Left lung (tissue), 1 donor: Measurements from ENCODE around the genes OTOP3, KCTD2, GGA3 and GRB2.

DNA sequence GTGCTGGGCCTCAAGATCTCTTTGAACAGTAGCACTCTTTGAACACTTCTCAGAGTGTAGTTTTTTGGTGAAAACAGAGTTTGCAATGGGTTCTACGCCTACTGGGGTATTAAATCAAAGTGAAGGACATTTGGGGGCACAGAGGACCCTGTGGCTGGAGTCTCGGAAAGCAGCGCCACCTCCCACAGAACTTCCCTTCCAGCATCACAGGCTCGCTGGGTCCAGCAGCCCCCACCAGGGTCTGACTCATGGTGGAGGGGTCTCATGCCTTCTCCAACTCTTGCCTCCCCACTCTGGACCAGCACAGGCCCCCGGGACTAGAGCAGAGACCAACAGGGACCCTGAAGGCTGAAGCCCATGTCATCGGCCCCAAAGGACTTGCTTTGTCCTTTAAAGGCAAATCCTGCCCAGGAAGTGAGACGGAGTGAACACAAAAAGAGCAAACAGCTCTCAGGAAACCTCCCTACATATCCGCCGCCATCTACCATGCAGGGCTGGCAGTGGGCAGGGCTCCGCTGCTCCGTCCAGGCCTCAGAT is 2.3 kb upstream of the GPRC5C start:
- PRO-cap: no peak

- PRO-cap: unidirectional peak, minus-strand start at chr17:74567420
These were observed 21.3 kb upstream of the CD300C start for GRCh38 chr17:74567113-74567700.

DNA sequence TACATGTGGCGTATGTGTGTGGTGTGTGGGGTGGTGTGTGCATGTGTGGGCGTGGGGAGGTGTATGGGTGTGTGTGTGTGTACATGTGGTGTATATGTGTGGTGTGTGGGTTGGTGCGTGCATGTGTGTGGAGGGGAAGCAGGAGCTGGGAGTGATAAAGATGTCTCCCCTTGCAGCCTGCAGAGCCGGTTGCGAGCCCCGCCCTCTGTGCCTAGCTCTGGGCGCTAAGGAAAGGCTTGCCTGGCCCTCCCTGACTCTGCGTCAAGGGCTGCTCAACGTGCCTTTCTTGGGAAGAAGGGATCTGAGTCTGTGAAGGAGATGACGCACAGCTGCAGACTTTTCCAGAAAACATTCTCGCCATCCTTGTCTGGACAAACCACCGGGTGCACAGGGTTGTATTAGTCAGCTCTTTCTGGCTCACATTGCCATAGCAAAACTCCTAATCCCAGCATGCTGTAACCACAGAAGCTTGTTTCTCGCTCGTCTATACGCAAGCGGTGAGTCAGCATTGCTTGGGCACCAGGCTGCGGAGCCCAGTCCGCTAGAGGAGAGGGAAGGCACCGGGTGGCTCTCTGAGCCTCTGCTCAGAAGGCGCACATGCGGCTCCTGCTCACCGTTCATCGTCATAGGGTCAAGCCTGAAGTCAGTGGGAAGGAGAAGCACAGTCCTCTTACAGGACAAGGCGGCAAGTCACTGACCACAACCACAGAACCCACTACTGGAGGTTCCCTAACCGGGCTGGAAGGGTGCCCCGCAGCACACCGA is 22.7 kb downstream of the CD300LD start:
- PRO-cap: unidirectional peak, plus-strand start at position 536 of the sequence

- PRO-cap: unidirectional peak, plus-strand start at chr17:74639916
These were observed 16.1 kb upstream of the CD300E start for GRCh38 chr17:74639444-74640300.

DNA sequence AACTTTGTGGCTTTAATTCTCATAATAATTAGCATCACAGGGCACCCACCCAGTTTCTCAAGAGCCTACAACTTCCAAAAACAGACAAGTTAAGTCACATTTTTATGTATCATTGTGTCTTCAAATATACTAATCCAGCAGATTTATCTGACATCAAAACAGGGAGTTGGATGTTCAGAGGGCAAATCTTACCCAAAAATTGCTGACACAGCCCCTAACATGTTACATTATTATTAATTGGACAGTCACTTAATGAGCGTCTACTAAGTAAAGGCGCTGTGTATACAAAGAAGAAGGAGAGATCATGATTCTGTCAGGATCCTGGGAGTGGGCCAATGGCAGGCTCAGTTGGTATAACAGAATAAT is 18.3 kb upstream of the CD300E start:
- PRO-cap: no peak

DNA sequence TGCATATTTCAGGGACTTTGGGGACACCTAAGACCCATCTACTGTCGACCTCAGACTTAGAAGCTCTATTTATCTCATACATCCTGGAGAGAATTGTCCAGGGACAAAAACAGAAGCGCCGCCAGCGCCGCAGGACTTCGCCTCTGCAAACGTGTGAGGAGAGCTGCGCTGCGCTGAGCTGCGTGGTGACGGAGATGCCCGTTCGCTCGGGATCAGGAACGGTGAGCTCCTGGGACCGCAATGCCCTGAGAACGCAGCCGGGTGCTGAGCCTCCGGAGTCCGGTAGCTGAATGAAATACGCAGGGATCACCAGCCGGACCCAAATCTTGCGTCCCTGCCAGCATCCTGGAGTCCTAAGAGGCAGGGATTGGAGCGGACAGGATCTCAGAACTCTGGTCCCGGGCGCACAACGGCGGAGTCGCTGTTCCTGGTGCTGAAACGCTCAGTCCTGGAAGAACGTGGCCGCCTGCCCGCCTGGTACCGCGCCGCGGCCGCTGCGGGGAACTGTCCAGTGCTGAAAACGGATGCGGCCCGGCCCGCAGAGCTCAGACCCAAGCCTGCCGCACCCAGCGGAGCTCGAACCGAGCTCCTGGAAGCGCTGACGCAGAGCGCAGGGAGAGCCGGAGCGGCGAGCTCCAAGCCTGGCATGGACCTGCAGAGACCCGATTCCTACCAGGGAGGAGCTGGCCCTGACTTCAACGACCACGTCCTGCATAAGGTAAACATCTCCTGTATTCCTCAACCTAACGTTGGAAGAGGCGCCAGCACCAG is 41.6 kb downstream of the CD300LF start:
- PRO-cap: no peak

DNA sequence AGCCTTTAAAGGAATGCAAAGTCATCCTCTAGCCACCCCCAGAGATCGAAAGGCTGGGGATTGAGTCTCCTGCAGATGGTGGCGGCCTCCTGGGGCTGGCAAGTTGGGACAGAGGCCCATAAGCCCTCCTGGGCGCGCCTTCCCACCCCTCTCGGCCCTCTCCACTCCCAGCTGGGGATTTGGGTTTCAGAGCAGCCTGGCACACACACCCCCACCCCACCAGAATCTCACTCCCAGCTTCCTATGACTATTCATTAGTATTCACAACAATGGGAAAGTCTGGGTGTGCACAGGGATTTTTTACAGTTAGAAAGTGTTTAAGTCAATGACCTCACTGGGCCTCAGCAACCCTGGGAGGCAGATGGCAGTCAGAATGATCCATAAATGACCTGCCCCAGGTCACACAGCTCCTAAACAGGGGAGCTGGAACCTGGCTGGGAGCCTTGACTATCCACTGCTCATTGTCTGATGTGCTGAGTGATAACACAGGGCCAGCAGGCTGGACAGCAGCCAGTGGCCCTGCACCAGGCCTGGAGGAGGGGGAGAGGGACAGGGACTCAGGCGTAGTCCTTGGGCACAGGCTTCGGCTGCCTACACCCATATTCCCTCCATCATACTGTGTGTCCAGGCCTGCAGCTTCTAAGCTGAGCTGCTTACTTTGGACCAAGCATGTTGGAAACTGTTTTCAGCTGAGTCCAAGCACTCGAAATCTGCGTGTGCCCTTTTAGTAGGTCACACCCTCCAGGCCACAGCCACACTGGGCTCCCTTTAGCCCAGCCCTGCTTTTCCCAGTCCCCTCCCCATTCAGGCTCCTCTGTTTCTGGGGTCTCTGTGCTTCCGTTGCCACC is 12.2 kb downstream of the NHERF1 start:
- PRO-cap: no peak

DNA sequence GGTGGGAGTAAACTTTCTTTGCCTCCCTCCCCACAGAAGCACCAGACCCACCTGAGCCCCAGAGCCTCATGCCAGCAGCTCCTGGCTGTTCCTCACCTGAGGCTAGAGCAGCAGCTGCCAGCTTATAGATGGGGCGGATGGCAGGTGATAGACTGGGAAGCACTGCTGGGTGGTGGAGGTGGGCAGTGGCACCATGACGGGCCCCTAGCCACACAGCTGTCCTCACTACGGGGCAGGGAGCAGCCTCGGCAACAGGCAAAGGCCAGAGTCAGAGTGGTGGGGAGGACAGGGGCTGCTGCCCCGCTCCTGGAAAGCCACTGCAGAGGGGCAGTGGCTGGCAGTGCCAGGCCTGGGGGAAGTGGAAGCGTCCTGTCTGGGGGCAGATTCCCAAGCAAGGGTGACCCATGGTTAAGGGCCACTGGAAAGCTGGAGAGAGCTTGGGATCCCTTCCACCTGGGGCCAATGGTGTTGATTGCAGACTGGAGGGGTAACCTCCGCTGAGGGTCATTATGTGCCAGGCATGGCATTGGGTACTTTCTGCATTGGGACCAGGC is 20.6 kb downstream of the GRIN2C start:
- PRO-cap: no peak

DNA sequence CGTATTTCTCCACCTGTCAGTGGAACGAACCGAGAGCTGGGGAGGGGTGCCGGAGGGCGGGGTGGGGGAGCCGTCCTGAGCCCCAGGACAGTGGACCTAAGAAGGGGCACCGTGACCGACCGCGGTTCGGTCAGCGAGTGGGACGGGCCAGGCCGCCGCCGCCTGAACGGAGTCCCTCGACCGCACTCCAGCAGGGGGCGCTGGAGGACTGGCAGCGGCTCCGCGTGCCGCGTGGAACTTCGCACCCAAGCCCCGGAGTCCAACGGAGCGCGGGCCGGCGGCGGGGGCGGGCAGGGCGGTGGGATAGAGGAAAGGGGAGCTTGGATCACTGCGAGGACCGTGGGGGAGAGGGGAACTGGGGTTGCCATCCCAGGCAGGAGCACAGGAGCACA is 440 bp upstream of the USH1G start:
- PRO-cap: no peak

- PRO-cap: no peak
These were observed at the start of gene OTOP3 for GRCh38 chr17:74935369-74936136. Gene OTOP3 (plus strand): TSS chr17:74935898.

DNA sequence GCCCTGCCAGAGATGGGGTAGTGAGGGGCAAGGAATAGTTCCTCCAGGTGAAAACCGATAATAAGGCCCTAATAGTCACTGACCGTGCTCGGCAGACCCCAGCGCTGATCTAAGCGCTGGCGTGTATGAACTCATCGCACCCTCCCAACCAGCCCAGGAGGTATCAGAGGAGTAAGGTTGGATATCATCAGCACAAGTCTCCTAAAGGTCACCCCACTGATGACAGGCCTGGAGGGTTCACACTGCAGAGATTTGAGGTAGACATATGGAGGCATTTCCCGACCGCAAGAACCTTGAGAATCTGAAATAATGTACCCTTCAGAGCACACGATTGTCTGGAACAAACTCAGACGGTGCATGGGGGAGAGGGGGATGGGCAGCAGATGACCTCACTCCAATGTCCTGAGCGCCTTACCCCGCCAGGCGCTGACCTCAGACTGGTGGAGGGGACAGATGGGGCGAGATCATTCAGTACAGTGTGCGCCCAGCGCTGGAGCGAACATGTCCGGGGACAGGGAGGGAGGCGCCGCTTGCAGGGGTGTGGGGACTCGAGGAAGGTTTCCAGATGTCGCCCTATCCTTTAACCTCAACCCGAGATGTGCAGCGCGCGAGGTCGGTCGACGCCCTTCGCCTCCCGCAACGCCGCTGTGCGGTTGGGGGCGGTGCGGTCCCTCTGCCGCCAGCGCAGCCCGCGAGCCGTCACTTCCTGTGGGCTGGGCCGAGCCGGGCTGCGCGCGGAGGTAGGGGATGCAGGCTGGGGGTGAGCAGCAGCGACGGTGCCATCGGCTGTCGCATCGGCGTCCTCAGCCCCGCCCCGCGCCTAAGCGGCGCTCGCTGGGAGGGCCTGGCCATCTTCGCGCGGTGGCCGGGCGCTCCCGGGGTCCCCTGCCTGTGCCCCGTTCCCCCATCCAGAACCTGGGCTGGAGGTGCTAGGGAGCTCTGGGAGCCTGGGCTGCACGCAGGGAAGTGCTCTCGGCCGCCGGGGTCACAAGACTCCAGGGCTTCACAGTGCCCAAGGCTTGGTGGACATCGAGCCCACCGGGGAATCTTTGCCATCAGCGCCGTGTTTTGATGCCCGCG is 5.4 kb upstream of the CDR2L start:
- PRO-cap: bidirectional peak, plus-strand start at position 435 of the sequence, minus-strand start at position 647 of the sequence; bidirectional peak, plus-strand start at position 854 of the sequence, minus-strand start at position 813 of the sequence; bidirectional peak, plus-strand start outside the sequence, minus-strand start at position 968 of the sequence

DNA sequence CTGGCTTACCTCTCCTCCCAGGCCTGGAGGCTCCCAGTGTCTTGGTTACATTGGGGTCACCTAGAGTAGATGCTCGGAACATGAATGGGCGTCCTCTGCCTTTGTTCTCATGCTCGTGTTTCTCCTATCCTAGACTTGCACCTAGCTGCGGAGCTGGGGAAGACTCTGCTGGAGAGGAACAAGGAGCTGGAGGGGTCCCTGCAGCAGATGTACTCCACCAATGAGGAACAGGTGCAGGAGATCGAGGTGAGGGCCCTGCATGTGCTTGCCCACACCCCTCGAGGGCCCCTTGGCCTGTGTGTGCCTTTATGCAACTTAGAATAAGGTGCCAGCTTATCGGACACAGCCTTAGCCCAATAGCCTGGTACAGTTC is 11.9 kb downstream of the CDR2L start:
- PRO-cap: no peak

DNA sequence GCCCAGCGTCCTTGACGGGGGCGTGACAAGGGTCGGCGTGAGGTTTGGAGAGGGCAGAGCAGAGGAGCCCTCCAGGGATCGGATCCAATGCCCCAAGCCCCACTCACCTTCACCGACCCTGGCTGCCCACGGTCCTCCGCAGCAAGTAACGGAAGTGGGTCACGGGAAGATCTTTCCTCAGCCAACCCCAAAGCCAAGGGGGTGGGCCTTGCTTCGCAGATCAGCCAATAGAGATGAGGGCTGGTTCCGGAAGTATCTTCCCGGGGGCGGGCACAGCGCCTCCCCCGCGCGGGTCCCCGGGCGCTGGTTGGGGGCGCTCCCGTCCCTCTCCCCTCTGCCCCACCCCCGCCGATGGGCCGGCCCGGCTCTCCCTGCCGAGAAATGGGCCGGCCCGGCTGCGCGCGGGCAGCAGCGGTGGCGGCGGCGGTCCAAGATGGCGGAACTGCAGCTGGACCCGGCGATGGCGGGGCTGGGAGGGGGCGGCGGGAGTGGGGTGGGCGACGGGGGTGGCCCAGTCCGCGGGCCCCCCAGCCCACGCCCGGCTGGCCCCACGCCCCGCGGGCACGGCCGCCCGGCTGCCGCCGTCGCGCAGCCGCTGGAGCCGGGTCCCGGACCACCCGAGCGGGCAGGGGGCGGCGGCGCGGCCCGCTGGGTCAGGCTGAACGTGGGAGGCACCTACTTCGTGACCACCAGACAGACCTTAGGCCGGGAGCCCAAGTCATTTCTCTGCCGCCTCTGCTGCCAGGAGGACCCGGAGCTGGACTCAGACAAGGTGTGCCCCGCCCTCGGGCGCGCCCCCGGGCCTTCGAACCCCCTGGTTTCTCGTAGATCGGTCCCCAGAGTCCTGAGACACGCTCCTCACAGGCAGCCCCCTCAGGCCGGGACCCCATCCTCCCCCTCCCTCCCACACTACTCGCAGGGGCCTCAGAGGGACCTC is at the start of gene KCTD2:
Gene KCTD2, plus strand, starts transcription at position 408 of the 937 bp plus-strand sequence.
- PRO-cap: bidirectional peak, plus-strand start at position 426 of the sequence, minus-strand start at position 147 of the sequence

GRCh38 chr17:75153140-75154025 is 929 bp downstream of the JPT1 start:
- PRO-cap: unidirectional peak, plus-strand start at chr17:75153499

DNA sequence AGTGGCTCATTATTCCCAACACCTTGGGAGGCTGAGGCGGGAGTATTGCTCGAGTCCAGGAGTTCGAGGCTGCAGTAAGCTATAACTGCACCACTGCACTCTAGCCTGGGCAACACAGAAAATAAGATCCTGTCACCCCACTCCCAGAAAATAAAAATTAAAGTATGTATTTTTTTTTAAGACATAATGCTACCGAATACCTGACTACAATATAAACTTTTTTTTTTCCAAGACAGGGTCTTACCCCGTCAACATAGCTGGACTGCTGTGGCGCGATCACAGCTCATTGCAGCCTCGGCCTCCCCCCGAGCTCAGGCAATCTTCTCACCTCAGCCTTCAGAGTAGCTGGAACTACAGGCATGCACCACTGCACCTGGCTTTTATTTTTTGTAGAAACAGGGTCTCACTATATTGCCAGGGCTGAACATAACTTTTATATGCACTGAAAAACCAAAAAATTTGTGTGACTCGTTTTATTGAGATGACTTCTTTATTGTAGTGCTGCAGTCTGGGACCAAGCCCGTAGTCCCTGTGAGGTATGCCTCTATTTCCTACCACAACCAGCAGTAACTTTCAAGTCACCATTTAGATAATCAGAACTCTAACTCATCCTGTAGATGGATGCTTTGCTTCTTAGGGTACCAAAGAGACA is 9.3 kb upstream of the JPT1 start:
- PRO-cap: unidirectional peak, minus-strand start at position 340 of the sequence

DNA sequence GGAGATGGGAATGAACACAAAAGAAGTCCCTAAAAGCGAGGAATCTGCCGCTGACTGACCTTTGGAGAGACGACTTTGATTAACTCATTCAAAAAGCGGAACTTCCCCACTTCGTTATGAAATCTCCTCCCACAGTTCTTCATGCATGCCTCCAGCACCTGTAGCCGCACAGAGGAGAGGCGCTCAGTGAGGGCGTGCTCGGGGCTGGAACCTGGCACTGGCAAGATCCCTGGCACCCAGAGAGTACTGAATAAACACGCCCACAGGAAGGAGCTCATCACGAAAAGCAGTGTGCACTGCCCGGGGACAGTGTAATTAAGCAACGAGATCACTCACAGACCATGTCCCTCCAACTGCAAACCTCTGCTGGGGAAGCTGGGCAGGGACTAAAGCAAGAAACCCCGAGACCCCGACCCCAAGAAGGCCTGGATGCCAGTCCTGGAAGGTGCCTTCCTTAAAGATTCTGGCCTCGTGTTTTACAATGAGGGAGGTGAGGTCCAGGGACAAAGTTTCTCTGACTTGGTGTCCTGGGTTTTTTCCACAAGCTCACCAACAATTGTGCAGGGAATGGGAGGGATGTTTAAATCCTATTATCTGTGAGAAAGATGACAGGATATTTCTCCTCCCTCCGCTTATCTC is 16.7 kb downstream of the GGA3 start:
- PRO-cap: no peak

DNA sequence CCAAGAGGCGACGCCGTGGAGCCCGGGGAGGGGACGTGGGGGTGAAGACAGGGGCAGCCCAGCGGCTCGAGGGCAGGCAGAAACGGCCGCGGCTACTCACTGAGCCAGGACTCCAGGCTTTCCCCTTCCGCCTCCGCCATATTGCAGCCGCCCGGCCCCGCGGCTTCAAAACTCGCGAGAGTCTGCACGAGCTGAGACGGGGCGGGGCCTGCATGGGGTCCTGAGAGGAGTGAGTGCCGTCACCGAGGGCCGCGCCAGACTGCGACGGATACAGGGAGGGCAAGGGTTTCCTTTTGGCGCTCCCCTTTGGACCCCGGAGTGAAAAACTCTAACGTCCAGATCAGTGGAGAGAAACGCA is at the start of gene GGA3:
Gene GGA3, minus strand, starts transcription at position 159 of the 358 bp plus-strand sequence.
- PRO-cap: bidirectional peak, plus-strand start at position 257 of the sequence, minus-strand start at position 140 of the sequence

DNA sequence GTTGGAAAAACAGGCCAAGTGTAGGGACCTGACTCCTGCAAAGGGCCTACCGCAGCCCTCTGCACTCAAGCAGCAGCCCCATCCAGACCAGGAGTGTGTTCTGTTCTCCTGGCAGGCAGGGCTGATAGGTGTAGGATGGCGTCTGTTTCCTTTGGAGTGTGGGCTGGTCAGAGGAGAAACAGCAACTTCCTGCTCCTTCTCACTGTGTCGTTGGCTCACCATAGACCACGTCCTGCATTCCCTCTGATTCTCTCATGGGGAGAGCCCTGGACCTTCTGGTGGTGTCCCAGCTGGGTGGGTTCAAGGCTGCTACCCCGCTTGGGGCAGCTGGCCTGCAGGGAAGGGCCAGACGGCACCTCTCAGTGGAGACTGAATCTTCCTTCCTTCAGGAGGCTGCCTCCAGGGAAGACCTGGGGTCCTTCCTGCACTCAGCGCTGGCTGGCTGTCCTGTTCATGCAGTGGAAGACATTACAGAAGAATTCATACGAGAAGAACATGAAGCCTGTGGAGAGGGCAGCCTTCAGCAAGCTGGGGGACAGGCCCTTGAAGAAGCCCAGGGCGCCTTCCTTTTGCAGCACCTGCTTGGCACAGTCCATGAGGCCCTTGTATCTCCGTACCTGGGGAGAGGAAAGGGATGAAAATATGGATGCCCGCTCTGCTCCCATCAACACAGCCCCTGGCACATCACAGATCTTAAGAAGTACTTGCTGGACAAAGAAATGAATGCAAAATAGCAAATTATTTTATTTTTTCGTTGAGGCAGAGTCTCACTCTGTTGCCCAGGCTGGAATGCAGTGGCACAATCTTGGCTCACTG is 2.2 kb upstream of the MIF4GD start:
- PRO-cap: no peak

DNA sequence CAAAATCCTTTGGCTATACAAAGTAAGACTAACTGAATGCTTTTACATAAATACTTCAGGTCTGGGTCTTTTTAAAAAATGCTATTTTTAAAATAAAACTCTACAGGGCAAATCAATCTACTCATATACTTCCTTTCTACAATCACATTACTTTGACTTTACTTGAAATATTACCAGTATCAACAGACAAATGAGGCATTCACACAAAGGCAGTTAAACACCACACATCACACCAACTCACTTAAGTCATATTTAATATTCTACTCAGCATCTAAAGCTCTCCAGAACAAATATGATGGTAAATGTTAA is 12.4 kb downstream of the GRB2 start:
- PRO-cap: no peak

DNA sequence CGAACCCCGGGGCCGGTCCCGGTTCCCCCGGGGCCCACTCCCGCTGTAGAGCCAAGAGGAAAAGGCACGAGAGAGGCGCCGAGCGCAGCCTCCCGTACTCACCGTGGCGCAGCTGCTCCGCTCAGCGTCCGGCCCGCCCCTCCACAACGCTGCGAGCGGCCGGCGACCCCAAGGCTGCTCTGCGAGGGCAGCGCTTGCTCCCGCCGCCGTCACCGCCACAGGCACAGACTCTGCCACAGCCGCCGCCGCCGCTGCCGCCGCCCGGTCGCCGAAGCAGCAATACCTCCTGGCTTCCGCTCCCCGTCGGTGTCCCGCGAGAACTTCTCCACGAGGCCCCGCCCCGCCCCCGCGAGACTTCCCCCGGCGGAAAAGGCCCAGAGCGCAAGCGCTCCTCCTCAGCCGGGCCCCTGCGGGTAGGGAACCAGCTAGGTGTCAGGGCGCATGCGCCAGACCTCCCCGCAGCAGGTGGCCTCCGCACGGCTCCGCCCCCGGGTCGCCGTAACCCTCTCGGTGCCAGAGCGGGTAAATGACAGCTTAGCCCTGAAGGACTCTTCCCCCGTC is at the start of gene GRB2:
Gene GRB2, minus strand, starts transcription at position 292 of the 561 bp plus-strand sequence.
- PRO-cap: unidirectional peak, minus-strand start at position 281 of the sequence